Fallopian tube (tissue), 1 donor: ENCODE data around the gene NCF4.

GRCh38 chr22:36295454-36295995 is 42.6 kb downstream of the APOL1 start:
- PRO-cap, result no peak

DNA sequence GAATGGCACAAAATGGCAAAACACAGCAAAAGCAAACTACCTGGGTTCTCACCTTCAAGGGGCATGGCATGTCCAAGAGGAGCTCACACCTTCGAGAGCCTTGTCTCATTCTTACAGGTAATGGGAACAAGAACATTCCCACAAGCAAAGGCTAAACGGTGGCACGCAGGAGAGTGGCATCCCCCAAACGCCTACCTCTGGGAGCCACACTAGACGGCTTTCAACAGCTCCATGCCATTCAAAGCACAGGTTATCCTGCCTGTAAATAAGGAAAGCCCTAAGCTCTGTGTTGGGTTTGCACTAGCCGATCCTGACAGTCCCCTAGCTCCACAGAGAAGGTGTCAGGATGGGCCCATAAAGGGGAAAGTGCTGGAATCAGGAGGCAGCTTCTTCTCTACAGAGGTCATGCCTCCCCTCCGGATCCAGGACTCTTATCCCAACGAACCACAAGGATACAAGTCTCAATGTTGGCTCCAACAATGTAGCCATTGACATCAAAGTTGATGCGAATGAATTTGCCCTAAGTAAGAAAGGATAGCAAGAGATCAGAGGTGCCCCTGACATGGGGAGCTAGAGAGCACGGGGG is 66.4 kb downstream of the MYH9 start:
- PRO-cap, result no peak

DNA sequence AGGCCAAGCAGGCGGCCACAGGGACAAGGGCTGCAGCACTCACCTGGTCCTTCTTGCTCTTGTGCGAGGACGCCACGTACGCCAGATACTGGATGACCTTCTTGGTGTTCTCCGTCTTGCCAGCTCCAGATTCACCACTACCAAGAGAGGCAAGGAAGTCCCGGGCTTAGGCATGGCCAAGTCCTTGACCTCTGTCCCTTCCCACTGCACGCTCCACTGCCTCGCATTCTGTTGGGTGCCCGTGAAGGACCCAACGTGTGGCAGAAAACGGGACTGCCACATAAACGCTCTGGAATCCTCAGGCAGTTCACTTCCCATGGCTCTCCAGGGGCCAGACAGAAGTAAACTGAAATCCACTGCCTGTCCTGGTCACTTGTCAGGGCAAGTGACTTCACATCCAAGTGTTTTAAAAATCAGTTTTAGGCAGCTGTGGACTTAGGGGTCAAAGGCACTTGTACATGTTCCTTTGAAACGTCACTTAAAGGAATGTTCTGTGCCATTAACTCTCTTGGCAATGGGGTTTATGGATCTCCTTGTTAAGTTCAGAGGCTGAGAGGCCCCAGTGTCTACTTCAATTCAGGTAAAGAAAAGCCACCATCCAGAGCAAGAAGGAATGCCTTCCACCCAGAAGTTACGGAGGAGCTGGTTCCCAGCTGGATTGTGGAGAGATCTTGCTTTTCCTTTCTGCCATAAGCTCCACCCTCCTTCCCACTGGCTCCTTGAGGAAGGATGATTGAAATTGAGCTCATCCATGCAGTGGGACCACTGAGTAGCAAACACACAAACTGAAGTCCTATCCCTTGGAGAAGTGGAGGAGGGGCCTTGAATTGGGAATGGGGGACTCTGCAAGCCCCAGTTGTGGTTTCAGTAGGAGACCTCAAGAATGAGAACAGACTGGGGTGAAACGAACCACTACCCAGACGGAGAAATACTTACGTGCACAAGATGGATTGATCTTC is 61.0 kb downstream of the MYH9 start:
- PRO-cap, result no peak

- PRO-cap, result bidirectional peak, plus-strand start at chr22:36328514, minus-strand start at chr22:36328370
Observed at GRCh38 chr22:36328155-36329186, 59.3 kb downstream of the MYH9 start.

GRCh38 chr22:36399461-36399761 is 11.6 kb upstream of the MYH9 start:
- PRO-cap, result no peak

GRCh38 chr22:36411509-36412123 is 23.8 kb upstream of the MYH9 start:
- PRO-cap, result no peak

DNA sequence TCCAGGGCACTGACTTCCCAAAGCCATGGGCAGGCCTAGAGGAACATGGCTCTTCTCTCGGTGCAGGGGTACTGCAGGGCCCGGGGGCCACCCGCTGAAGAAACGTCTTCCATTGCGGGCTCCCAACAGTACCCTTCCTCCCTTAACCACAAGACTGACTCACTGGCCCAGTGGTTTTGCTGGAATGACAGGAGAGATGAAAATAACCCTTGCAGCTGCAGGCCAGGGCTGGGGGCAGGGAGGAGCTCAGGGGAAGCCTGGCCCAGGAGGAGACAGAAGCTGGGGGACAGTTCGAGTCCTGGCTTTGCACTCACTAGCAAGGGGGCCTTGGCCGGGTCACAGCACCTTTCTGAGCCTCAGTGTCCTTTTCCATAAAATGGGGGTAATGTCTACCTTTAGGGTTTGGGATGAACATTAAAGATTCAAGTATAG is 13.4 kb downstream of the TXN2 start:
- PRO-cap, result no peak

DNA sequence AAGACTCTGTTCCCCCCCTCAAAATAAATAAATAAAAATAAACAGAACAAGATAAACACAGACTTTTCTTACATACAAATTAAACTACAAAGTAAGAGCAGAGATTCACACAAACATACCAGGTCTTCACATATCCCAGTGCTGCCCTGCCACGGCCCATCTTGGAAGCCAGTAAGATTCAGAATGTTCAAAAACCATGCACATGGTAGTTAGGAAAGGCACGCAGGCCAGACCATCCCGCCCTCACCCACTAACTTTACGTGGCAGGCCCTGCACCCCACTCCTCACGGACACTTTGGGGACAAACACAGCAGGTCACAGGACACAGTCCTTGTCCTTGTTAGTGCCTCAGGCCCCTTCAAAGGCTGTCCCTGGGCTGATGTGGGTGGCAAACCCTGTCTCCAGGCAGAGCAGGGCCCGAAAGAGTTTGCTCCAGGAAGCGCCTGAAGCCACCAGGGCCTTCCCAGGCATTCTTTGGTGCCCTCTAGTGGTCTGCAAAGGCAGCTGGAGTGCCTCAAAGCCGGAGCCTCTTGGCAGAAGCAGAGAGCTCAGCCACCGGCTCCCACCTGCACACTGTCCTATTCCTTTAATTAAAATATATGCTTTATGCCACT is 11.4 kb downstream of the TXN2 start:
- PRO-cap, result no peak

DNA sequence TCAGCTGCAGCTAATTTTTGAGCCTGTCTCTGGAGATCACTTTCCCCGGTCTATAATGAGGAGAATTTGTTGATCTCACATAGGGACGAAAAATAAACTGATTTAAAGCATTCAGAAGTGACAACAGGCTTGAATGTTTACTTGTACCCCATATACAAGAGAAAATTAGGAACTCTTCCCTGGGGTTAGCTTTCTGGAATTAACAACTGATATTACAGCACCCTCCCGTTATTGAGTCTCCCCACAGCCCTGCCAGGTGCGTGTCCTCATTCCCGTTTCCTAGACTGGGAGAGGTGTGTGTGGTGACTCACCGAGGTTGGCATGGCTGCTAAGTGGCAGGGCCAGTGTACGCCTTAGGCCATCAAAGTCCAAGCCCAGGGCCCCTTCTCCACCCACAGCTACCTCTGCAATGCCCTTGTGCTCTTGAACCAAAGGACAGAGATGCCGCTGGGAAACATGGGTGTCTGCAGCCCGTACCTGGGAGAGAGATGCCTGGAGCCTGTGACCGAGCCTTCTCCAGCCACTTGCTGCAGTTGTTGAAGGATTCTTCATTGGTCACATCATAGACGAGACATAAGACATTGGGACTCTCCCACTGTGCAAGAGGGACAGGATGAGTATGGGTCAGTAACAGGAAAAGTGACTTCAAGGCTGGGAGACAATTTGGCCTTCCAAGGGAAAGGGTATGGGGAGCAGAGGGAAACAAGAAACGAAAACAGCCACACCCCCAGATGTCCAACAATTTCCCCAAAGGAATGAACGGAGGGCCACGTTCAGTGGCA is 12.3 kb downstream of the IFT27 start:
- PRO-cap, result no peak

DNA sequence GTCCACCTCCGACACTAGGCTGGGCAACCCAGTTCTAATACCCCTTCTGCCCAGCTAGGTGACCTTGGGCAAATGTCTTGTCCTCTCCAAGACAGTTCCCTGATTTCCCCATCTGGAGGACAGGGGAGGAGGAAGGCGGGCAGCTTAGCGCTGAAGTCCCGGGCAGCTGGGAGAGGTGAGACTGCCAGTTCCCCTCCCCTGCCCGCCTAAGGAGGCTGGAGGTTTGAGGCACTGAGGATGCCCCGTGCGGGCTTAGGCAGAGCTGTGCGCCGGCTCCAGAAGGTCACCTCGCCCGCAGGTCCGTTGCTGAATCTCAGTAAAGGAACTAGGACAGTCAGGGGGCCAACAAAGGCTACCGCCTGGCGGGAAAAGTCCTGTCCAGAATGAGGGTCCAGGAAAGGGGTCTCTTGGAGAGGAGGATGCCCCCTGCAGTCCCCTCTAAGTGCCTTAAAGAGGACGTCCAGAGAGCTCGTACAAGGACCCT is 650 bp downstream of the PVALB start:
- PRO-cap, result no peak

- PRO-cap, result no peak
Observed at GRCh38 chr22:36856243-36856875, 4.4 kb upstream of the NCF4 start.

- PRO-cap, result bidirectional peak, plus-strand start at chr22:36861043, minus-strand start at chr22:36860868
Observed at GRCh38 chr22:36860755-36861557, at the start of gene NCF4. Gene NCF4 (plus strand): TSS chr22:36861006.

GRCh38 chr22:36873741-36874095 is 12.9 kb downstream of the NCF4 start:
- PRO-cap, result no peak

GRCh38 chr22:36977295-36977763 is 30.3 kb downstream of the TEX33 start:
- PRO-cap, result no peak

GRCh38 chr22:37010770-37011469 is 3.3 kb upstream of the TEX33 start:
- PRO-cap, result no peak

- PRO-cap, result no peak
Observed at GRCh38 chr22:37012009-37012784, 4.5 kb upstream of the TEX33 start.

- PRO-cap, result no peak
Observed at GRCh38 chr22:37016141-37016983, 2.9 kb downstream of the TST start.

GRCh38 chr22:37024249-37024997 is 4.9 kb downstream of the MPST start:
- PRO-cap, result no peak

GRCh38 chr22:37029076-37029935 is 9.8 kb downstream of the MPST start:
- PRO-cap, result no peak

DNA sequence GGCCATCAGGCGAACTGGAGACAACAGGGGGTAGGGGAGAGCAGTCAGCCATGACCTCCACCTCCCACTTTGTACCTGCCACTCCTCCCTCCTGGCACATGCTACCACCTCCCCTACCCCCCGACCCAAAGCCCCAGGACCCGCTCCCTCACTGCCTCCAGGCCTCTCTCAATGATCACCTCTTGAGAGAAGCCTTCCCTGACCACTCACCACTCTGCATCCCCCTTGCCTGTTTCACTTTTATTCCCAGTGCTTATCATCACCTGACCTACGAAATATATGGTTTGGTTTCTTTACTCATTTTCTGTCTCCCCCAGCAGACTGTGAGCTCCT is 12.0 kb downstream of the IL2RB start:
- PRO-cap, result no peak